Right lobe of liver (tissue), 4 donors: ENCODE results near the gene GLRX.

DNA sequence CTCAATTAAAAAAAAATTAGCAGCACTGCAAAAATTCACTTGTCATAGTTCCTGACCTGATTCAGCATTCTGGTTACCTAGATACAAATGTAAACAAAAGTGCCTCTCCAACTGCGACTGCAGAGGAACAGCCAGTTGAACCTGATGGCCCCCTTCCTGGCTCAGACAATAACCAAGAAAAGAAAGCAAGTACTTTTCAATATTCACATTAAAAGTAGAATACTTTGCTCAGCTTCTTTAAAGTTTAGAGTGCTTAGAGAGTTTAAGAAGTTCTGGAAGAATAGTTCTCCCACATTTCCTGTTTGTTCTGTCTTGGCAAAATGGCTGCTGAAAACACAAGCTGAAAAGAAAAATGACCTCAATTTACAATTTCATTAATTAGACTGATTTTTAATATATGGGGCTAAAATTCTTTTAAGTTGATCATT is 1.6 kb downstream of the FAM81B start:
- PRO-cap, 4 experiments: no peak in any of the 4 experiments
- RAMPAGE, long total RNA, 2 experiments: no peak in any of the 2 experiments

- PRO-cap, 4 experiments: no peak in any of the 4 experiments
- RAMPAGE, long total RNA, 2 experiments: no peak in any of the 2 experiments
Measured at GRCh38 chr5:95478045-95478678, 76.6 kb downstream of the SKIC3 start.

- PRO-cap, 4 experiments: no peak in any of the 4 experiments
- RAMPAGE, long total RNA, 2 experiments: no peak in any of the 2 experiments
Measured at GRCh38 chr5:95647697-95648477, 1.3 kb downstream of the RFESD start.

DNA sequence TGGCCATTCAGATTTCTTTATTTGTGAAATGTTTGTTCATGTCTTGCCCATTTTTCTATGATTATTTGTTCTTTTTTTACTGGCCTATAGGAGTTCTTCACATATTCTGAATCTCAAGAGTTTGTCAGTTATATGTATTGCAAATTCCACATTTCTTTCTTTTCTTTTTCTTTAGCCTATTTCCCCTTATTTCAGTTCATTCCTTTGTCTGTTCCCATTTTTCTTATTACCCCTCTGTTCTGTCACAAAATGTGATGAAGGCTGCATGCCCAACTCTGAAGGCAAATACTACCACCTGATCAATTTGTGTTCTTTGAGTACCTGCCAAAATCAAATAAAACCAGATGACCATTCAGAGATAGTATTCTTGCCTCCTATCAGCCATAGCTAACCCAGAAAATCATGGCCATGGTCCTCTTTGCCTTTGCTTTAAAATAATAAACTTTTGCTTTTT is 3.2 kb downstream of the RFESD start:
- PRO-cap, 4 experiments: peak in 2 of 4 experiments; most common plus-strand start position 364 of the sequence (in 2); most common minus-strand start position 277 of the sequence (in 2)
- RAMPAGE, long total RNA, 2 experiments: no peak in any of the 2 experiments

DNA sequence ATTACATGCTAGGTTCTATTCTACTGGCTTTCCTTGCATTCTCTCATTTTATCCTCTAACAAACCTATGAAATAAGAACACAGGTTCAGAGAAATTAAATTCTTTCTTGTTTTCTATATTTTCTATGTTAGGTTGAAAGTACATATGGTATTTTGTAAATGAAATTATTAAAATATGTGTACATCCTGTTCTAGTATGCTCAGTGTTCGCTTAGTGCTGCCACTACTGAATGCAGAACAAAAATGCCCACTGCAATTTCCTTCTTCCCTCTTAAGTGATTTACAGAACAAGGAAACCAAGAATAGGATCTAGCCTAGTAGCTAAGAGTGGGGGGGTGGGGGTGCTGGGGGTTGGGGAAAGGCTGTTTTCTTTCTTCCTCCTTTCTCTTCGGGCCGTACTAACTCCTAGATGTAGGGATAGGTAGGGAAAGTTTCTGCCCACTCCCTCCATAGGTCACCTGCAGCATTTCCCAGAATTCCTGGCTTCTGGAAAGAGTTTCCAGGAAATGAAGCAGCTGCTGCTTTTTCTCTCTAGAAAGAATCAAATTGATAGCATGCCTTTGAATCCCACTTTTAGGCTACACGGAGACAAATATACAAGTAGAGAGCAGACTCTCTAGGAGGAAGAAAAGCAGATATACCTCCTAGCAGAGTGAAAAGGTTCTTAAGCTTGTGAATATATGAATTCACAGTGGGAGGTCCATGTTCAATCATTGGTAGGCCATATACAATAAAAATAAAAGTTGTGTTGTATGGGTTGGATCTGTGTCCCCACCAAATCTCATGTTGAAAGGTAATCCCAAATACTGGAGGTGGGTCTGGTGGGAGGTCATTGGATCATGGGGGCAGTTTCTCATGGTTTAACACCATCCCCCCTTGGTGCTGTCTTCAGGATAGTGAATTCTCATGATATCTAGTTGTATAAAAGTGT is 15.5 kb downstream of the SPATA9 start:
- PRO-cap, 4 experiments: no peak in any of the 4 experiments
- RAMPAGE, long total RNA, 2 experiments: no peak in any of the 2 experiments

DNA sequence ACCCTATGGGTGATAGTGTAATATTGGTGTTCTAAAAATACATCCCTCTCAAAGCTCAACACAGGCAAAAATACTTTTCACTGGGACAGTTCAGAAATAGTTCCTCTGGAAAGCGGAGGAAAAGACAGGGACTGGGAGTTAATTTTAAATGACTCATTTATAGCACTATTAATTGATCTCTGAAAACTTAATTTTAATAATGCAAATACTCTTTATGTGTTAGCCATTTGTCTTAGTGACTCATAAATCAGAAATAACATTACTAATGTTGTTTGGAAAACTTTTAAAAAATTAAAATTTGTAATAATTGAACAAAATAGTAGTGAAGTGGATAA is 1.3 kb downstream of the RHOBTB3 start:
- PRO-cap, 4 experiments: peak in 1 of 4 experiments; most common plus-strand start position 85 of the sequence (in 1)
- RAMPAGE, long total RNA, 2 experiments: no peak in any of the 2 experiments

GRCh38 chr5:95734669-95735291 is 3.6 kb downstream of the RHOBTB3 start:
- PRO-cap, 4 experiments: peak in 2 of 4 experiments; most common plus-strand start chr5:95735135 (in 1); most common minus-strand start chr5:95735139 (in 2)
- RAMPAGE, long total RNA, 2 experiments: no peak in any of the 2 experiments

- PRO-cap, 4 experiments: peak in 4 of 4 experiments; most common plus-strand start chr5:95822176 (in 4); most common minus-strand start chr5:95822693 (in 4)
- RAMPAGE, long total RNA, 2 experiments: start-site peak on the minus strand in 2 of 2 experiments, at chr5:95822509-95822730 at its widest, 168 to 3,927 reads per replicate
Measured at GRCh38 chr5:95821813-95823098, at the start of gene GLRX. Gene GLRX (minus strand): TSS chr5:95822726.

GRCh38 chr5:95878035-95878704 is 55.6 kb upstream of the GLRX start:
- PRO-cap, 4 experiments: peak in 3 of 4 experiments; most common plus-strand start chr5:95878535 (in 3); most common minus-strand start chr5:95878532 (in 2)
- RAMPAGE, long total RNA, 2 experiments: no peak in any of the 2 experiments

GRCh38 chr5:95887920-95889158 is 65.8 kb upstream of the GLRX start:
- PRO-cap, 4 experiments: peak in 3 of 4 experiments; most common minus-strand start chr5:95888887 (in 3)
- RAMPAGE, long total RNA, 2 experiments: no peak in any of the 2 experiments

DNA sequence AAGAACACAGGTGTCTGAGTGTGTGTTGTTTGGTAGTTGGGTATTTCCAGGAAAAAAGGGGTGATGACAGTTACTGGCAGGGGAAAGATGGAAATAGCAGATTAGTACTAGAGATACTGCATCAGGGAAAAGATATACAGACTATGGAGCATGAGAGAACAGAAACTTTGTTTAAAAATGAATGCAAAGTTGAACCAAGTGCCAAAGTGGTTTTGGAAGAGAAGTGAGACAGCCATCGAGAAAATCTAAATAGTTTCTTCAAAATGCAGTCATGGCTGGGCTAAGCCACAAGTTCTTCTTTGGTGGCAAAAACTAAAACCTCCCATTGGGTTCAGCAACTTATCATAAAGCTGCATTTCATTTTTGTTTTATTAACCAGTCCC is 33.6 kb downstream of the ELL2 start:
- PRO-cap, 4 experiments: peak in 3 of 4 experiments; most common minus-strand start position 58 of the sequence (in 3)
- RAMPAGE, long total RNA, 2 experiments: no peak in any of the 2 experiments

DNA sequence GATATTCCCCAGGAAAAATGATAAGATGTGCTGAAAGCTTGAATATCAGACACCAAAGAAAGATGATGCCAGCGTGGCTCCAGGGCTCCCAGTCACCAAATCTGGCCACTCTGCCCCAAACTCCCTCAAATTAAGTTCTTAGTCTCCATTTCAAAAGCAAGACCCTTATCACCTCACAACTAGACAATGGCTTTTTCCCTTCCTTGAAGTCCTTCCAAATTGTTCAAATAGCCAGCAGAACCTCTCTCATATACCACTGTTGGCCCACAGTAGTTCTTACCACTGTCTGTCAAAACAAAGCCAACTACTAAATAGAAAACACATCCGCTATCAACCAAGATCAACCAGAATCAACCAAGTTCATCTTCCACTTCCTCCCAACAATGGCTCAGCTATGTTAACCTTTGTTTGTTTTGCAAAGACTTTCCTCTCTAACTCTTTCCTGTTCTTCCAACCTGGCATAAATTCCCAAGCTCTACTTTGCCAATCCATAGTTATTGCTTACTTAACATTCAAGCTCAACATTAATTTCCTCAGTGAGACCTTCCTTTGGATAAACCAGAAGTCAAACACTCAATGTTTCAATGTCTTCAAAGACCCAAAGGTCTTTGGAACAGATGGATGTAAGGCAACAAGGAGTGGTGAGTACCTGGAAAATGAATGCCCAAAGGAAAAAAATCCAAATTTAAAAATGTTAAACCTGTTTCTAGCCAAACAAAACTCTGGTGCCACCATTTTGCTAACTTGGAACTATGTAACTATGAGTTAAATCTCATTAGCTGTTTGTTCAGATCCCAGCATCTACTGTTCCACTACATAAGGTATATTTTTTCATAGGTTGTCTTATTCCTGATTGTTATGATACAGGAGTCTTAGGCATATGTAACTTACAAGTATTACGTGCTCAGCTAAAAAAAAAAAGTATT is 15.1 kb downstream of the ELL2 start:
- PRO-cap, 4 experiments: peak in 2 of 4 experiments; most common minus-strand start position 99 of the sequence (in 2)
- RAMPAGE, long total RNA, 2 experiments: no peak in any of the 2 experiments

DNA sequence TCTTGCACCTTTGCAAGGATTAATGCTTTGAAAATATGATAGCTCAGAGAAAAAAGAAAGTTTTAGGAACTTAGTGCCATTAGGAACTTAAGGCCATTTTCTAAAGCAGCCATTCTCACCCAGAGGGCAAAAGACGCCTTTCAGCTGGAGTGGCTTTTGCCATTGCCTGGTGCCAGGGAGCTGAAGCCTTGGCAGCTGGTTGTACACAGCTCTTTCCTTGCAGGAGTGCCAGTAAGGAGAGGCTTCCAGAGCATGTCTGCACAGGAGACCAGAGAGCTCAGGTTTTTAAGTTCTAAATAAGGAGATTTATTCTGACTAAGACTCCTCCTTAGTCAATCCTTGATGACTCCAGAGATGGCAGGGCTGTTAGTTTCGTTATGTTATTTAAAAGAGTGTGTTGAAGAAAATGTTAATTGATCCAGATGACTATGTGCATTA is 151.9 kb upstream of the ELL2 start:
- PRO-cap, 4 experiments: no peak in any of the 4 experiments
- RAMPAGE, long total RNA, 2 experiments: no peak in any of the 2 experiments

DNA sequence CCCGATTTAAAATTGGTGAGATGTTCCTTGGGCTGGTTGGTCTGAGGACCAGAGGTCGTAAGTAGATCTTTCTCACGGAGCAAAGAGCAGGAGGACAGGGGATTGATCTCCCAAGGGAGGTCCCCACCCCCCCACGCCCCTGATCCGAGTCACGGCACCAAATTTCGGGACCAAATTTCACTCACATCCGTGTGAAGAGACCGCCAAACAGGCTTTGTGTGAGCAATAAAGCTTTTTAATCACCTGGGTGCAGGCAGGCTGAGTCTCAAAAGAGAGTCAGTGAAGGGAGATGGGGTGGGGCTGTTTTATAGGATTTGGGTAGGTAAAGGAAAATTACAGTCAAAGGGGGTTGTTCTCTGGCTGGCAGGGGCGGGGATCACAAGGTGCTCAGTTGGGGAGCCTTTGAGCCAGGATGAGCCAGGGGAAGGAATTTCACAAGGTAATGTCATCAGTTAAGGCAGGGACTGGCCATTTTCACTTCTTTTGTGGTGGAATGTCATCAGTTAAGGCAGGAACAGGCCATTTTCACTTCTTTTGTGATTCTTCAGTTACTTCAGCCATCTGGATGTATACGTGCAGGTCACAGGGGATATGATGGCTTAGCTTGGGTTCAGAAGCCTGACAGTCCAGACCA is 210.3 kb upstream of the ELL2 start:
- PRO-cap, 4 experiments: no peak in any of the 4 experiments
- RAMPAGE, long total RNA, 2 experiments: no peak in any of the 2 experiments

GRCh38 chr5:96226784-96227229 is 206.2 kb downstream of the PCSK1 start:
- PRO-cap, 4 experiments: no peak in any of the 4 experiments
- RAMPAGE, long total RNA, 2 experiments: no peak in any of the 2 experiments

DNA sequence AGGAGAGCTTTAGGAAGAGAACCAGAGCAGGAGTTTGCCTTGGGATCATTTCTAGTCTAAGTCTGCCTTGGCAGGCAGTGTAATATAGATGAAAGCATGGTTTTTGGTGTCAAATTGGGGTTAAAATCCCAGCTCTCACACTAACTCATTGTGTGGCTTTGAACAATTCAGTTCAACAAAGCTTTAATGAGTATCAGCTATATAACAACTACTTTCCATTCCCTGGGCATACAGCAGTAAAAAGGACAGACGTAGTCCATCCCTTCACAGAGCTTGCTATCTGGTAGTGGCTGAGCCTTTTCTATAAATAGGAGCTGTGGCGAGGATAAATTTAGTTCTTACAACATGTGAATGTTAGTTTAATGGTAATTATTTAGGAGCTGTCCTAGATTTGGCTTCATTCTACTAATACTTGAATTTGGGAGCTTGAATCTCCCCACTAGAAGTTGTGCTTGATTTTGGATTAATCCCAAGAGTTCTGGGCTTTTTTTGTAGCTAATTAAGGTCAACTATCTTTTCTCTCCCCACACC is 197.8 kb downstream of the PCSK1 start:
- PRO-cap, 4 experiments: peak in 1 of 4 experiments; most common minus-strand start position 280 of the sequence (in 1)
- RAMPAGE, long total RNA, 2 experiments: no peak in any of the 2 experiments

DNA sequence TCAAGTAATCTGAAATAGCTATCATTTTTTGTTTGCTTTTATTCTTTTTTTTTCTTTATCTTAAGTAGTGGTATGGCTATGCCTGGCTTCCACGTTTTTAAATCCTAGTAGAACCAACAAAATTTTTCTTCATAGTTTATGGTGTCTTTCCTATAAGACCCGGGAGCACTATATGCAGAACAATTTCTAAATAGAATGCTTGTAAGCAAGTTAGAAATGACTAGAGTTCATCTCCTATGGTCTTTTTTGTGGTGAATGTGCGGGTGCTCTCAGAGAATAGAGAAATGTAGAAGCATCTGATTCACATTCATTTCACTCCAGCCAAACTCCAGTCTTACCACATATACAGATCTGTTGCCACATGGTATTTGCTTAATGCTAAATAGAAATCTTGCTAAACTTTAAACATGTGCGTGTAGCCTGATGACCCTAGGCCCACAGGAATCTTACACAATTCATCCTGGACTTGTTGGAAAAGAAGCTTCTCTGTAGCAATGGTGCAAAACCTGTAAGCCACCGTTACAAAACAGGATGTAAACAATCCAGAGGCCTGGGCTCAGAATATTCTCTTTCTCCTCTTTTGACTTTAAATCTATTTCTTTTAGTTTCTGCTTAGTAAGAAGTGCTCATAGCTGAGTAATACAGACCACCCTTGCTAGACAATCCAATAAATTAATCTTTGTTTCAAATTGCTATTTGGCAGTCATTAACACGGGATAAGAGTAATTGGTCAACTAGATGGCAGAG is 135.2 kb downstream of the PCSK1 start:
- PRO-cap, 4 experiments: peak in 4 of 4 experiments; most common plus-strand start position 453 of the sequence (in 1); most common minus-strand start position 314 of the sequence (in 4)
- RAMPAGE, long total RNA, 2 experiments: no peak in any of the 2 experiments

- PRO-cap, 4 experiments: peak in 4 of 4 experiments; most common plus-strand start chr5:96332946 (in 2); most common minus-strand start chr5:96332806 (in 2)
- RAMPAGE, long total RNA, 2 experiments: no peak in any of the 2 experiments
Measured at GRCh38 chr5:96332494-96333695, 100.2 kb downstream of the PCSK1 start.

DNA sequence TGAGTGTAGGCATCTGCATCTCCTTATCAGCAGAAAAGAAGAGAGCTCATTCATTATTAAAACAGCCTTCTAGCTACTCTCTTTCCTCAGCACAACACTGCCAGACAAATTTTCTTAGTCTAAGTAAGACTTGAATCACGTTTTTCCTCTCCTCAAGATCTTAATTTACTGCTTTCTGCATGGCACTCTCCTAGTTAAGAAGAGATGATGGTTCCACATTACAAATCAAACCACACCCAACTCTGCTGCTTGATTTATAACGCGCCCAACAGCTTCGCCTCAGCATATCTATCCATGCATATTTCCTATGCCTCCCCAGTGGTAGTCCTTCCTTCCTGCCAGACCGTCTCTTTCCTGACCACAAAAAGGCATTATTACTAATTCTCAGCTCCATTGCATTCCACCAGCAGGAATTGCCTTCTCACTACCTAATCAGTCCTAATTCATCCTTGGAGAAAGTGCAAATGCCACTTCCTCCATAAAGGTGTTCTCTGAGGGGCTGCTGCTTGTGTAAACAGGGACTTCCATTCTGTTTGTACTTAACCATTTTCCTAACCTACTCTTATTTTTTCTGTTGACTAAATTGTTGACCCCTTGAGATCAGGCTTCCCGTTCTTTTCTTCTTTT is 95.0 kb upstream of the CAST start:
- PRO-cap, 4 experiments: no peak in any of the 4 experiments
- RAMPAGE, long total RNA, 2 experiments: no peak in any of the 2 experiments

DNA sequence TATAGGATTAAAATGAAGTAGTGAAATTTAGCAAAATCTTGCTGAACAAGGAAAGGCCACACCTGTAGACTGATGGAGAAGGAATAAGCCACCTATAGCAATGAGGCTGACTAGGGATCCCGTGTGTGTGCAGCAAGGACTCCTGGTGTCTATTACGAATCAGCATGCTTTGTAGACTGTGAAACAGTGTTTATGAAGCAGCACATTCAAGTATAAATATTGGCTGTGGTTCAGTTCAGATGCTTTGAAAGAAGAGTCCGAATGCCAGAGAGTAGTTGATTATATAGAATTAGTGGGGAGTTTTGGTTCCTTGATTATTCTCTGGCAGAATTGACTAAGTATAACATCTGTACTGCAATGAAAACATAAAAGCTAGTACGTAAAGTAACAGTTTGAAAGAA is 41.8 kb downstream of the CAST start:
- PRO-cap, 4 experiments: no peak in any of the 4 experiments
- RAMPAGE, long total RNA, 2 experiments: no peak in any of the 2 experiments